Metanephros (tissue), 2 donors: ENCODE data around the genes BTNL2 and SYNGAP1.

DNA sequence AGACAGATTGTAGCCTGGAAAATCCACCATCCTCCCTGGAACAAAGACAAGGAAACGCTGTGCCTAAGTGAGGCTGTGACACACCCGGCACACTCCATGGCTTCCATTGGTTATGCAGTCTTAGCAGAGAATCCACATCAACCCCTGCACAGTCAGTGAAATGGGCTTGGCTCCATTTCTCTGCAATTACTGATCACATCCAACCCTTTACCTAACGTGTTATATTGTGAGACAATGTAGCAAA lies at the start of gene BTNL2:
BTNL2 (minus strand) TSS at position 88 of the 244 bp plus-strand sequence.
- RAMPAGE, long total RNA, result no peak

GRCh38 chr6:33015259-33015726 lies 5.9 kb upstream of the HLA-DOA start:
- RAMPAGE, long total RNA, result no peak

DNA sequence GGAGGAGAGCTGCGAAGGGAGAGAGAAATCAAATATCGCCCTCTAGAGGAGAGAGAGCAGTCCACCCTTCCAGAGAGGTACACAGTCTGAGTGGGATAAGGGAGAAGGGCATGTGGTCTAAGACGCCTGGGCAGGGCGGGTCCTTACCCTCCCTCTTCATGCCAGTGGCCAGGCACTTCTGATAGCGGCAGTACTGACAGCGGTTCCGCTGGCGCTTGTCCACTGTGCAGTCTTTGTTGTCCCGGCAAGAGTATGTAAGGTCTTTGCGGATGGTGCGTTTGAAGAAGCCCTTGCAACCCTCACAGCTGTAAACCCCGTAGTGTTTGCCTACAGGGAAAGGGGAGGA lies 2.9 kb downstream of the RXRB start:
- RAMPAGE, long total RNA, result no peak

DNA sequence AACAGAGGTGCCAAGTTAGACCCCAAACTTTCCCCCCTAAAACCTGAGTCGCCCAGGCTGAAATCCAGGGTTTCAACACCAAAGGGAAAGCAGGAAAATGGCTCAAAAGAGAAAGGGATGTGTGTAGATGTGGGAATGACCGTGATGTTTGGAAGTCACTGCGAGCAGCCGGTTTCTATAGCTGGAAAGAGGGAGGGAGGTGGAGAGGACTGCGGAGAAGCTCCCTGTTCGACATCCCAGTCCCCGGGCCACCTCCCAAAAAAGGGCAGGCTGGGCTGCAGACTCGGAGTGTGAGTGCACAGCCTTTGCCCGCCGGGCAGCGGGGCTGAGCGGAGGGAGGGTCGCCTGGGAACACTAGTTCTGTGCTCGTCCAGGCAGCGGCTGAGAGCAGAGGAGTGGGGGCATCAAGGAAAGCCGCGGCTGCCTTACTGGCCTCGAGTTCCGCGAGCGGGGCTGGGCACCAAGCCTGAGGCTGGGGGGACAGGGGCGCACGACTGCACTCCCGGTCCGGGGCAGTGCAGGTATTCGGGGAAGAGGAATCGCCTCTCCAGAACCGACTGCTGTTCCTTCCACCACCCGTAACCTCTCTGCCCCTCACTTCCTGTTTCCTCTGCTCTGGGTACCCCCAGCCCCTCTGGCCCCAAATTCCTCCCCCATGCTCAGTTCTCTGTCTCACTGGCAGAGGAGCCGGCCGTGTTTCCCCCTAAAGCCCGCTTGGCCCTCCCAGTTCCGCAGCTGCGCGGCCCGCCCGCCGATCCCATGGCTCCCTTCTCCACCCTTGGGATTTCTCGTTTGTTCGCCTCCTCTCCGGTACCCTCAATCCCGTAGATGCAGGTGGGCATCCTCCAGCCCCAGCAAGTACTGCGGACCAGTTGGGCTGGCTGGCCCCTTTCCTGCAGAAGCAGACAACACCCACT lies 4.9 kb downstream of the RING1 start:
- RAMPAGE, long total RNA, result no peak

- RAMPAGE, long total RNA, result no peak
Observed at GRCh38 chr6:33296453-33297156, 2.1 kb downstream of the RGL2 start.

- RAMPAGE, long total RNA, result no peak
Observed at GRCh38 chr6:33319345-33319747, 1.8 kb upstream of the ZBTB22 start.

GRCh38 chr6:33416870-33417021 lies 1.2 kb downstream of the CUTA start:
- RAMPAGE, long total RNA, result no peak

DNA sequence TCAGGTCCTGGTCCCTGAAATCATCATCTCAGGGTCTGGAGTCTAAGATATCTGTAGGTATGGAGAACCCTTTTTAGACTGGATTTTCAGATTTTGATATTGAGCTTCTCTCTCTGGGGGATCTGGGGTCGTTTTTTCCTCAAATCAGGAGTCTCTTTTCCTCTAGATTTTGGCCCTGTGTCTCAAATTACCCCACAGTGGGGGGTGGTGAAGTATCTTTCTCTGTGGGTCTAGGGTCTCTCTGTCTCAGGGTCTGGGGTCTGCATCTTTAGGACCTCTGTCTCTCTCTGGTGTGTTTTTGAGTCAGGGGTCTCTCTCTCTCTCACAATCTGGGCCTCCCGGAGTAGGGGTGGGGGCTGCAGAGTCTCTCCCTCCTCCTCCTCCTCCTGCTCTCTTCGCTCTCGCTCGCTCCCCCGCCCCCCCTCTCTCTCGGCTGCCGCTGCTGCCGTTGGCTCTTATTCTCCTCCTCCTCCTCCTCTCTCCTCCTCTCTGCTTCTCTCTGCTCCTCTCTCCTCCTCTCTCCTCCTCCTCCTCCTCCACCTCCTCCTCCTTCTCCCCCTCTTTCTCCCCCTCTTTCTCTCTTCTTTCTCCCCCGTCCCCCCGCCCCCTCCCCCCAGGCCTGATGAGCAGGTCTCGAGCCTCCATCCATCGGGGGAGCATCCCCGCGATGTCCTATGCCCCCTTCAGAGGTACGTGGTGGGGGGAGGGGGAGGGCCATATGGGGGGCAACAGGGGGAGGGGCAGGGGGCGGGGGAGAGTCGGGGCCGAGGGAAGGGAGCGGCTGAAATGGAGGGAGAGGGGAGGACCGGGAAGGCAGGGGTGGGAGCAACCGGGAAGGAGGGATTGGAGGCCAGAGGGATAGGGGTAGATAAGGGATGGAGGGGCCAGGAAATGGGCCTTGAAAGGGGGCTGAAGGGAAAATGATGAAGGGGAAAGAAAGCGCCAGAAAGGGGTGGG lies at the start of gene SYNGAP1:
SYNGAP1 (plus strand) TSS at position 423 of the 957 bp plus-strand sequence.
- RAMPAGE, long total RNA, result start-site peak on the plus strand centred at position 621 of the sequence, 48 bp wide, 51 and 36 reads in 2 replicates

- RAMPAGE, long total RNA, result no peak
Observed at GRCh38 chr6:33427422-33428443, 7.9 kb downstream of the SYNGAP1 start.

DNA sequence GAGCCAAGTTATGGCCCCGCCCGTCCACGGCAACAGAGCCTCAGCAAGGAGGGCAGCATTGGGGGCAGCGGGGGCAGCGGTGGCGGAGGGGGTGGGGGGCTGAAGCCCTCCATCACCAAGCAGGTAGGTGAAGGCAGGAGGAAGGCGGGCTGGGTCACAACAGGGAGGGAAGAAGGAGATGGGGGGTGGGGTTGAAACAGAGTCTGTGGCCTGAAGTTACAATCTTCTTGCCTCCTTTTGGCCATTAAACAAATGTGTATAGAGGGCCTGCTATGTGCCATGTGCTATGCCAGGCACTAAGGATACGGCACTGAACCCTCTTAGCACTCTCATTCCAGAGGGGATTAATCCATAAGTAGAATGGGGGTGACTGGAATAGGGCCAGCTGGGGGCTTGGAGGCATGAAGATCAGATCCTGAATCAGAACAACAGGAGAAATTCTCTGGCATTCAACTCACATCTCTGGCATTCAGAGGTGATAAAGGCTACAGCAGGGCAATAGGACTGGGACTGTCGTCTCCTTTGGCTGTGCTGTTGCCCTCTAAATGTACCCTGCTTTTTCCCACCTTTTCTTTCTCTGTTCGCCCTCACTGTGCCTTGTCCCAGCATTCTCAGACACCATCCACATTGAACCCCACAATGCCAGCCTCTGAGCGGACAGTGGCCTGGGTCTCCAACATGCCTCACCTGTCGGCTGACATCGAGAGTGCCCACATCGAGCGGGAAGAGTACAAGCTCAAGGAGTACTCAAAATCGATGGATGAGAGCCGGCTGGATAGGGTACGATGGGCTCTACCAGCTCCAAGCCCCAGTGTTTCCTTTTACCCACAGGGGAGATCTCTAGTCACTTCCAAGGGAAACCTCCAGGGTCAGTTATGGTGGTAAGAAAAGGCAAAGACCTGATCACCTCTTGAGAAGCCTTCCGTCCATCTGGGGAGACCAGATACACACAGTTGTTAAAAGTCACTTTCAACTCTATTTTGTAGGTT lies 10.2 kb upstream of the ZBTB9 start:
- RAMPAGE, long total RNA, result no peak

DNA sequence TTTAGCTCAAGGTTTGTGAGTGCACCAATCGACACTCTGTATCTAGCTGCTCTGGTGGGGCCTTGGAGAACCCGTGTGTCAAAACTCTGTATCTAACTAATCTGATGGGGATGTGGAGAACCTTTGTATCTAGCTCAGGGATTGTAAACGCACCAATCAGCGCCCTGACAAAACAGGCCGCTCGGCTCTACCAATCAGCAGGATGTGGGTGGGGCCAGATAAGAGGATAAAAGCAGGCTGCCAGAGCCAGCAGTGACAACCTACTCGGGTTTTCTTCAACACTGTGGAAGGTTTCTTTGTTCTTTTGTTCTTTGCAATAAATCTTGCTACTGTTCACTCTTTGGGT lies 47.1 kb downstream of the BAK1 start:
- RAMPAGE, long total RNA, result no peak

GRCh38 chr6:33585394-33586123 lies 5.5 kb upstream of the BAK1 start:
- RAMPAGE, long total RNA, result no peak

- RAMPAGE, long total RNA, result no peak
Observed at GRCh38 chr6:33685997-33686777, 25.3 kb downstream of the UQCC2 start.

DNA sequence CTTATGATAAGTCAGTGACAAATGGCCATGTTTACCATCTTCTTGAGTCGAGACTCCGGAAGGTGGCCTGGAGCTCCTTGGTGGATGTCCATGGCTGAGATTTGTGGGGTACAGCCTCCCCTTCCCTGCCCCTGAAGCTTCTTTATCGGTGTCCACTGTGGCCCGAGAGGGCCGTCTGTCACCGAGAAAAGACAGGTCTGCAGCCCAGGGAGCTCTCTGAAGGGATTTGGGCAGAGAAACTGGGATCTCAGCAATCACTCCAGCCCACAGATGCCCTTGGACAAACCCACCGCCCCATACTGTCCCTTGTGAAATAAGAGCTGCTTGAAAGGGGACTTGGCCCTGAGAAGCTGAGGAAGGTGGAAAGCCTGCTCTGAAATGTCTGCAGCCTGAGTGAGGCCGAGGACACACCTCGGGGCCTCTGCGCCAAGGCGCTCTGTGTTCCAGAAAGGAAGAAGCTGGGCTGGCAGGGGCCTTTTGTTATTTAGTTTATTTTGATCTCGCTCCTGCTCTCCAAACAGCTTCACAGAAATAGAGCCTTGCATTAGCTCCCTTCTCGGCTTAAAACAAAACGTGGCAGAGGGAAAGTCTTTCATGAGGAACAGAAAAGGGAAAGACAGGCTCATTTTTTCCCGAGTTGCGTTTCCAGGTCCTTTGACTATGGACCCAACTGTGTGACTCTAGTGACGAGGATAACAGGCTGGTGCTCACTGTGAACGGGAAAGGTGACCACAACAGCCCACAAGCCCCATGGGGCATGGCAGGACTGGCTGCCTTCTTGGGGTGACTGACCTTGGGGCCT lies 18.9 kb downstream of the LEMD2 start:
- RAMPAGE, long total RNA, result no peak

DNA sequence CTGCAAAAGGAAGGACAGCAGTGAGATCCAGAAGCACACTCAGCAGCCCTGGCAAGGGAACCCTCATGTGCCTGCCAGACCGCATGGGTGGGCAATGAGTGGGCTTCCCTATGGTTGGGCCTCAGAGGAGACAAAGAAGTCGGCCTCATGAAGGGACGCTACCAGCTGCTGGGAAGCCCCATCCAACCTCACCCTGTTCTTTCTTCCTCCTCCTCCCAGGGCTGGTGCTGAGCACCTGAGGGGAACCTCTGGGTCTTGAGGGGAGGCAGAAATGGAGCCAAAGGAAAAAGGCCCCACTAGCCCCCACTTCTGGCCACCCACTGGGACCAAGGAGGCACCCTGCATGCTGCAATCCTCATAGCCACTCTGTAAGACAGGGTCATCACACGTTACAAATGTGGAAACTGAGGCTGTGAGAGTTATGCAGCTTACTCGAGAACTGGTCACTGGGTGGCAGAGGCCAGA lies 18.3 kb downstream of the LEMD2 start:
- RAMPAGE, long total RNA, result no peak

- RAMPAGE, long total RNA, result no peak
Observed at GRCh38 chr6:33906282-33906888, 102.6 kb upstream of the MLN start.

DNA sequence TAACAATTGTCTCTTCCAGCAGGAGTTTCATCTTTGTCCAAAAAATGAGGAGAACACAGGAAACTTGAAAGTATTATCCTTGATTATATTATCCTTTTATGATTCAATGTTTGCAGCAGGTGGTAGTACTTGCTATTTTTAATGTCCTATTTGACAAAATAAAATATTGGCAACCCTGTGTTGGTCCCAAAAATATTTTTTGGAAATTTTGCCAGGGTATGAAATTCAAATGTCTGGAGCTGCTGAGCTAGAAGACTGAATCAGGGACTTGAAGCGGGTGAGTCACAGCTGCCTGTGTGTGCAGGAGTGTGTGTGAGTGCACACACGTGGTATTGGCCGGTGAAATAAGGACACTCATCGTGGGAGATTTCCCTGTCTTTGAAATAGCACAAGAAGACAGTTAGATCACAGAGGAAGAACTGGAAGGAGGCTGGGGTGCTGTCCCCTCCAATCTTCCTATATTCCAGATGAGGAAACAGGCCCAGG lies 123.7 kb upstream of the MLN start:
- RAMPAGE, long total RNA, result no peak

- RAMPAGE, long total RNA, result no peak
Observed at GRCh38 chr6:34022419-34023037, 123.4 kb downstream of the GRM4 start.

DNA sequence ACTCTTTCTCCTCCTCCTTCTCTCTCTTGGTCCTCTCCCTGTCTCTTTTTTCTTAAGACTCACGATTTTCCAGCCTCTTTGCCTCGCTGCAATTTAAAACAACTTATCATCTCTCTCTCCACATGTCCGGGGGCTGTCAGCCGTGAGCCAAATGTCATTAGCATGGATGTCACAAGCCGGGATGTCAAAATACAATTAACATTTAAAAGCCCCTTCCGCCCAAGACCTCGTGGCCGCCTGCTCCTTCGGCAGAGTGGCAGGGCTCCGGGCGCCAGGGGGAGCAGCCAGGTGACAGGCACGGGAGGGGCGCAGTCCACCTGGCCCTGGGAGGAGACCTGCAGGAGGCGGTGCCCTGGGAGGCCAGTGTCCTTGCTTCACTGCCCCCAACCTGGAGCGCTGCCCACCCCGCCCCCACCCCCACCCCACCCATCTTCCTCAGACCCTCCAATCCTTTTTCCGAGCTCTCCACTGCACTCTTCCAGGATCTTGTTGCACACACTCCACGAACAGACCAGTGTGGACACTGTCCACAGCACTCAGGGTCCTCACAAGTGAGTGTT lies 5.5 kb upstream of the GRM4 start:
- RAMPAGE, long total RNA, result no peak

- RAMPAGE, long total RNA, result no peak
Observed at GRCh38 chr6:34236968-34237828, 525 bp downstream of the HMGA1 start.